Ureter (tissue), 1 donor: ENCODE measurements around a stretch of chr7.

- PRO-cap = no peak
Observed at GRCh38 chr7:2710821-2711609, 23.0 kb downstream of the AMZ1 start.

GRCh38 chr7:2716759-2718058, 29.2 kb downstream of the AMZ1 start:
- PRO-cap = no peak

DNA sequence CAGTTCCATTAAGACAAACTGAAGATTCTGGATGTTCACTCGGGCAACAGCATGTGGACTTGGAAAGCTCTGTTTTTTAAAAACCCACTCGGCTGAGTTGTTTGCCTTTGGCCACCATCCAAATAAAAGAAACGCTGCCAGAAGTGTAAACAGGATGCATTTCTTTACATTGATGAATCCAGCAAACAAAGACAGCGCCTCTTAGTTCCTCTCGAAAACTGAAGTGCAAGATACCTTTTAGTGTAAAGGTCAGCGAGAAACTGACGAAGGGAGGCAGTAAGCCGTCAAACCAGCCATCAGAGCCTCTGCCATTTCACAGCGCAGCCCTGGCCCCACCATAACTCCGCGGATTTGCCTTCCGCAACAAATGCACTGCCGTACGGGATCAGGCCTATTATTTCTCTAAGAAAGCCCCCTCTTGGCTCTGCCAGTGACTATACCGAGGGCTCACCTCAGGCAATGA, 41.5 kb downstream of the GNA12 start:
- PRO-cap = no peak

DNA sequence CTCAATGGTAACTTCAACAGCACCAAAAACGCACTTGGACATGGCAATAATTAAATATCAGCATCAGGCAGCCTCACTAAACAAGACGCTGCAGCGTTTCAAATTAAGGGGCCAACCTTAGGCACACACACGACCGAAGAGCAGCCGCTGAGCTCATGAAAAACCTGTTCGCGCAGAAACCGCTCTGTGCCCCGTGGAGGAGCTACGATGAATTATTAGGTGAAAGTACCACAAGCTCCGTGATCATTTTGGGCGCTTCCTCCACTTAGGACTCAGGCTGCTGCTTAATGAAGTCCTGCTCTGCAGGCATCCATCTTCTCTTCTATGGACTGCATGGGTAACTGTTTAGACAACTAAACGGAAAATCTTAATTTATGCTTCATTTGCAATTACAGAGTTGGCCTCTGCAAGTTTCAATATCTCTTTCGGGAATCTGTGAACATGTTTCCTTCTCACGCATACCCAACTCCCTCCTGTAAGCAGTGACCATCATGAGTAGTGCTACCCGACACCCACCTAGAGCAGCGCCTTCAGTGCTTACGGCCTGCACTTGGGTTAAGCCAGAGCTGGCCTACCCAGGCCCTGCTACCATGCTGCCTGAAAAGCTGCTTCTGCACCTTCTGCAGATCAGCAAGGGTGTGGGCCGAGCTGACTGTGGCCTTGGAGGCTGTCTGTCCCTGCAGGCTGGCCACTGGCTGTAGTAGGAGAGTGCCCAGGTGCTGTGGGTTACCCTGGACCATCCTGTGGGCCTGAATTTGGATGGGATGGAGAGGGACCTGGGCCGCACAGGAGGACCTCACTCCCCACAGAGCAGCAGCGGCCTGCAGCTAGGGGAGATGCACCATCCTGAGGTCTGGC, 36.1 kb downstream of the GNA12 start:
- PRO-cap = no peak

GRCh38 chr7:2832023-2833119, 11.7 kb downstream of the GNA12 start:
- PRO-cap = no peak

DNA sequence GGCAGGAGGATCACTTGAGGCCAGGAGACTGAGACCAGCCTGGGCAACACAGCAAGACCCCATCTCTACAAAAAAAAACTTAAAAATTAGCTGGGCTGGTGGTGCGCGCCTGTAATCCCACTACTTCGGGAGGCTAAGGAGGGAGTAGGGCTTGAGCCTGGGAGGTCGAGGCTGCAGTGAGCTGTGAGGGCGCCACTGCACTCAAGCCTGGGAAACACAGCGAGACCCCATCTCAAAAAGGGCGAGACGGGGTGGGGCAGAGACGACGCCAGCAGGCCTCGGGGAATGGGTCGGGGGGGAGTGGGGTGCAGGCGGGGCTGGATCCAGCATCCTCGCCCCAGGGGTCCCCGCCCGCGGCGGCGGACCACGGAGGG, 708 bp downstream of the GNA12 start:
- PRO-cap = no peak

- PRO-cap = no peak
Observed at GRCh38 chr7:2993684-2994165, 49.9 kb downstream of the CARD11 start.

DNA sequence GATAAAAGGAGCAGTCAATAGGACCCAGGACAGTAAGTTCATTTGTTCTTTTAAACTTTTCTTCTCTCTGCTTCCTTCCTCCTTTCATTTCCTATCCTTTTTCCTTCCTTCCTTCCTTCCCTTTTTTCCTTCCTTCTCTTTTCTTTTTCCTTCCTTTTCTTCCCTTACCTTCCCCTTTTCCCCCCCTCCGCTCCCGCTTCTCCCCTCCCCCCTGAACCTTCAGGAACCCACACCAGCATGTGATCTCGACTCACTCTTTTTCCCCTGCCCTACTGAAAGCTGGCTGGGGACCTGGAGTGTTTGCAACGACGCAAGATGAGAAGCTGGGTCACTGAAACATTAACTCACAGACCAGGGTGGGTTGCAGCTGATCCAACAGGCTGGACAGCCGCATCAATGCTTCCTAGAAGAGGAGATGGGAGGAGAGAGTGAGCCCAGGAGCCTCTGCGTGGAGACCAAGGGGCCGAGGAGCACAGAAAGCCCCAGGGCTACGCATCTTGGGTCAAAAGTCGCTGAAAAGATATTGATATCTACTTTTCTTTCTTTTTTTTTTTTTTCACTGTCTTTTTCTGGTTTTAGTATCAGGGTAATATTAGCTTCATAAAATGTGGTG, 103.3 kb upstream of the SDK1 start:
- PRO-cap = no peak

- PRO-cap = no peak
Observed at GRCh38 chr7:3267666-3268487, 33.2 kb upstream of the SDK1 start.

- PRO-cap = no peak
Observed at GRCh38 chr7:3413566-3414339, 112.7 kb downstream of the SDK1 start.

GRCh38 chr7:3518745-3519187, 217.7 kb downstream of the SDK1 start:
- PRO-cap = no peak

DNA sequence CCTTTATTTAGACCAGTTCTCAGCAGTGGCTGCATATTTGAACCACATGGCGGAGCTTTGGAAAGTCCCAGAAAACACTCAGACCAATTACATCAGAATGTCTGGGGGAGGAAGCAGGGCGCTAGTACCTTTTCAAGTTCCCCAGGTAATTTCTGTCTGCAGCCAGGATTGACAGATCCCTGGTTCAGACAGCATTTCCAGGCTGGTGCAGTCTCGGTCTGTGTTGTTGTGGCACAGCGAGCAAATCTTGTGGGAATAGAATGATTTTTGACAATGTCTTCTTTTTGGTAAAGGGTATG, 561.1 kb downstream of the SDK1 start:
- PRO-cap = no peak

DNA sequence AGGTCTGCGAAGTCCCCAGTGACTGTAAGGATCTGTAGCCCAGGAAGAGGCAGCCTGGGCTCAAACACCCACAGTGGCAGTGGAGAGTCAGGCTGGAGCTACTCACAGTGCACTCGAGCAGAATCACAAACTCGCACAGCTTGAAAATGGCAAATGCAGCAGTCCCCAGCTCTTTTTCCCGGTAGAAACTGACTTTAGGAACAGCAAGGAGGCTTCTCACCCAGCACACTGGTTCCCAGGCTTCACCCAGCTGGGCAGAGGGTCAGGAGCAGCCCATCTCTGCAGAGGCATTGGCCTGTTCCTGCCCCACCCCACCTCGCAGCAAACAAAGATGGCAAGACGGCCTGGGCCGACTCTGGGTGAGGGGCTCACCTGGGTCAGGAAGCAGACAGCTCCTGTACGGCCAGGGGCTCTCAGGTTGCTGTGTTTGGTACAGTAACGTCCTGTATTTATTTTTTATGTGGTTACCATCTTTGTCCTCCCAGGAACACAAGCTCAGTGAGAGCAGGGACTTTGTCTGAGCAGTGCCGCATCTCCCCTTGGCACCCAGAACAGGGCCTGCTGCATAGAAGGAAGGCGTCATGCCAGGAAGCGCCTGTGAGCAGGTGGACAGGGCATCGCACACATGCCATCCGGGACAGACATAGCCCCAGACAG, 585.1 kb upstream of the FOXK1 start:
- PRO-cap = no peak

DNA sequence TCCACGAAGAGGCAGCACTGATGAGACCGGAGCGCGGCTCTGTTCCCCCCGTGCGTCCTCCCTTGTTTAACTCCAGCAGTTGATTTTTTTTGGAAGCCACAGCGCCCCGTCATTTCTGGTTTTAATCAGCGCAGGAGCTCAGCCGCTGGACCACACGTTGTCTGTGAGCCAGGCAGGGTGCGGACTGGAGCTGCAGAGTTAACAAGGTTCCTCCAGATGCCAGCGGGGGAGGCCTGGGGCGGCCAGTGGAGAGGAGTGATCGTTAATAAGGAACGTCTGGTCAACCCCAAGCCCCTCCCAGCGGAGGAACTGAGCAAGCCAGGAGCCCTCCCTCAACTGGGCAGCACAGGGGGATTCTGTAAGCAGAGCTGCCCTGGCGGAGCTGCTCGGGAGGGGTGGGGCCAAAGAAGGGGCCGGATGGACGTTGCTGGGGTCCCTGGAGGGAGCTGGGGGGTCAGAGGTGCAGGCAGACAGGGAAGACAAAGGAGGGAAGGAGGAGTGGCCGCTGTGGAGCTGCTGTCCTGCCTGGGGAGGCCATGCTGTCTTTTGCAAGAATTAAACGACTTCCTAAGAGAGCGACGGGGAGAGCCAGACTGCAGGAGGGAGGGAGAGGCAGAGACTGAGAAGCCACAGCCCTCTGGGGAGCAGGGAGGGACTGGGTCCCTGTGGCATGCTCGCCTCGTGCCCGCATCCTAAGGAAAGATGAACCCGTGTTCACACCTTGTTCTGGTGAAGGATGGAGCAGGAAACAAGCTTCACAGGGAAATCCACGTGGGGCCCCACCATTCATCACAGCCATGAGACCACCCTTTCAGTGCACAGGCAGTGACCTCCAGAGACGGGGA, 537.1 kb upstream of the FOXK1 start:
- PRO-cap = no peak

DNA sequence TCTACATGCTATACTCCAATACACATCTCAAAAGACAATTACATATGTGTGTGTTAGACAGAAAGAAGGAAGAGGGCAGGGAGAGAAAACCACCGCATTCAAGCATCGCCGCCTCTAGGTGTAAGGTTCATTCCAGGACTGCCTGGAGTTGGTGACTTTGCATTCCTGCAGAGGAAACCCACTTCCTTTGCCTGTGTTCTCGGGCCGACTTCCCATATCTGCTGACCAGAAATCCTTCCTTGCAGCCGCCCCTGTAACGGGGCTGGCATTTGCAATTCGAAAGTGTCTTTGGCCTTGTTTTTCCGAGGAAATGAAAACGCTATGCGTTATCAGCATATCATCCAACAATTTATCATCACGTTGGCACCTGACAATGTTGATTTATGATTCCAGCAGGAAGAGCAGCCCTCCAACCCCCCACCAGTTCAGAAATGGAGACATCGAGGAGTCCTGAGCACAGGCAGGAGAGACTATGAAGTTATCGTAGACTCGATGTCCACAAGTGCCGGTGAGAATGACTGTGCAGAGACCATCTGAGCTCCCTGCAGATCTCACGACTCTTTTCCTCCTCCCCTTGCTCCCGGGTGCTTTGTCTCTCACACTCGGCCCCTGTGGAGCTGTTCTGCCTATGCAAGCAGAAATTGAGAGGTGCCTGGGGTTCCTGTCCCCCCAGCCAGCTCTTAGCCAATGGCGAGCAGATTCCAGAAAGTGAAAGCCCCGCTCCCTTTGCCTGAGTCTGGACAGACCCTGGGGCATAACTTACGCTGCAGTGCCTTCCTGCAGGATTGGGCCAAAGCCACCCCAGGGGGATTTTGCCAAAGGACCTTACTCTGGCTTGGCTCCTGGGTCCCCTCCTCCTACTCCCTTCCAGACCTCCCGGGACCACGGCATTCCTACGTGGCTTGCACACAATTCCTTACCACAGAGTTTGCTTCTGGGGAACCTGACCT, 68.9 kb upstream of the FOXK1 start:
- PRO-cap = no peak

DNA sequence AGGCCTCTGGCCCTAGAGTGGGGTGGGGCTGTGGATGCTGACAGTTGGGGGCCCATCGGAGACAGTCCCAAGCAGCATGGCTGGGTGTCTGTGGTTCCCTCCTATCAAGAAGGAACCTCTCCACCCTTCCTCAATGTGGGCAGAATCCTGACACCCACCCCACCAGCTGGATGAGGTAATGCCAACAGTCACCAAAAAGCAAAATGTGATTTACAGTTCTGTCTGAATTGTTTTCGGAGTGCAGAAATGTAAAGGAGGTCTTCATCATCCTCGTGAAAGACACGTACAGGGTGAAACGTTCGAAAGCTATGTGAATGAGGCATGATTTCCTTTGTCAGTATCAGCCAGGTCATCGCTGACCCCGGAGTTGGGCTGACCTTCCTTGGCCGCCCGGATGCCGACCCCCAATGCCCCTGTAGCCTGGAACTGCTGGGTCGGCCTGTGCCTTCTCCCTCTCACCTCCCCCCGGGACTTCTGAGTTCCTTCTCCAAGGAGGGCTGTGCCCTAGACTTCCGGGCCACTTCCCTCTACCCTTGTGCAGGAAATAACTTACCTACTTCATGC, 24.4 kb downstream of the FOXK1 start:
- PRO-cap = no peak

DNA sequence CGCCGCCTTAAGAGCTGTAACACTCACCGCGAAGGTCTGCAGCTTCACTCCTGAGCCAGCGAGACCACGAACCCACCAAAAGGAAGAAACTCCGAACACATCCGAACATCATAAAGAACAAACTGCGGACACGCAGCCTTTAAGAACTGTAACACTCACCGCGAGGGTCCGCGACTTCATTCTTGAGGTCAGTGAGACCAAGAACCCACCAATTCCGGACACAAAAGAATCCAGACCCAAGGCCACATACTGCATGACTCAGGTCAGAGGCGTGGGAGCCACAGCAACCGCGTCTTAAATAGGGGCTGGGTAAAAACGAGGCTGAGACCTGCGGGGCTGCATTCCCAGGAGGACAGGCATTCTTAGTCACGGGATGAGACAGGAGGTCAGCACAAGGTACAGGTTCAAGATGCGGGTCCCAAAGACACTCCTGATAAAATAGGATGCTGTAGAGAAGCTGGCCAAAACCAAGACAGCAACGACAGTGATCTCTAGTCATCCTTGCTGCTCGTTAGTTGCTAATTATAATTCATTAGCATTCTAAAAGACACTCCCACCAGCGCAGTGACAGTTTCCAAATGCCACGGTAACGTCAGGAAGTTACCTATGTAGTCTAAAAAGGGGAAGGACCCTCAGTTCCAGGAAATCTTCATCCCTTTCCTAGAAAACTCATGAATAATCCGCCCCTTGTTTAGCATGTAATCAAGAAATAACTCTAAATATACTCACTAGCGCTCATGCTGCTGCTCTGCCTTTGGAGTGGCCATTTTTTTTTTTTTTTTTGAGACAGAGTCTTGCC, 19.3 kb downstream of the AP5Z1 start:
- PRO-cap = no peak

GRCh38 chr7:4931898-4932387, 27.0 kb downstream of the MMD2 start:
- PRO-cap = no peak

DNA sequence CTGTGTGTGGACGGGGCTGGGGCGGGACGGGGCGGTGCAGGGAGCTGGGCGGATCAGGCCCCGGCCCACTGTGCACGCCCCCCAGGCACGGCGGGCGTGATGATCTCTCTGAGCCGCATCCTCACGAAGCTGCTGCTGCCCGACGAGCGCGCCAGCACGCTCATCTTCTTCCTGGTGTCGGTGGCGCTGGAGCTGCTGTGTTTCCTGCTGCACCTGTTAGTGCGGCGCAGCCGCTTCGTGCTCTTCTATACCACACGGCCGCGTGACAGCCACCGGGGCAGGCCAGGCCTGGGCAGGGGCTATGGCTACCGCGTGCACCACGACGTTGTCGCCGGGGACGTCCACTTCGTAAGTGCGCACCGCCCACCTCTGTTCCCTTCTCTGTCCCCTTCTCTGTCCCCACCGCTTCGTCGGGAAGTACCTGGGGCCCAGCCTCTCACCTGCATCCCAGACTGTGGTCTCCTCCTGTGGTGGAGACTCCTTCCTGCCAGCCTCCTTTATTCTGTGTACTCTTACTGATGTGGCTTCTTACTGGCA, 14.2 kb downstream of the SLC29A4 start:
- PRO-cap = no peak

DNA sequence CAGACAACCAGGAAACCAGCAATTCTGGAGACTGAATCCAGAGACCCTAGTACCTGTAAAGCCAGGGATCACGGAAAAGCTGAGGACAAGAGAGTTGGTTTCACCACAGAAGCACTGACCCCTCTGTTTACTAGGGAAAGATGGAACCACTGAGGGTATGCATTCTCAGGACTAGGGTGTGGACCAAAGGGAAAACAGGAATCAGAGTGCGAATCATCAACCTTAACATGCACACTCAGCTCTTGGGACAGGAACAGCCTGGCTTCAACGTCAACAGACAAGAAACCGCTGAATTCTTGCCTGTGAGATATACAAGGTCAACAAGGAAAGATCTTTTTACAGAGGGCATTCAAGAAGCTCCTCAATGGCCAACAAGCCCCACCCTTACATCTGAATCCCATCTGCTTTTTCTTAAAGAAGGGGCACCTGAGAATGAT, 14.9 kb downstream of the TNRC18 start:
- PRO-cap = no peak